CD14-positive monocyte (primary cell): ENCODE measurements around the genes CIB4 and EMILIN1.

GRCh38 chr2:25810121-25810984 is 67.9 kb downstream of the ASXL2 start:
- CAGE, long polyA plus RNA, result no peak

DNA sequence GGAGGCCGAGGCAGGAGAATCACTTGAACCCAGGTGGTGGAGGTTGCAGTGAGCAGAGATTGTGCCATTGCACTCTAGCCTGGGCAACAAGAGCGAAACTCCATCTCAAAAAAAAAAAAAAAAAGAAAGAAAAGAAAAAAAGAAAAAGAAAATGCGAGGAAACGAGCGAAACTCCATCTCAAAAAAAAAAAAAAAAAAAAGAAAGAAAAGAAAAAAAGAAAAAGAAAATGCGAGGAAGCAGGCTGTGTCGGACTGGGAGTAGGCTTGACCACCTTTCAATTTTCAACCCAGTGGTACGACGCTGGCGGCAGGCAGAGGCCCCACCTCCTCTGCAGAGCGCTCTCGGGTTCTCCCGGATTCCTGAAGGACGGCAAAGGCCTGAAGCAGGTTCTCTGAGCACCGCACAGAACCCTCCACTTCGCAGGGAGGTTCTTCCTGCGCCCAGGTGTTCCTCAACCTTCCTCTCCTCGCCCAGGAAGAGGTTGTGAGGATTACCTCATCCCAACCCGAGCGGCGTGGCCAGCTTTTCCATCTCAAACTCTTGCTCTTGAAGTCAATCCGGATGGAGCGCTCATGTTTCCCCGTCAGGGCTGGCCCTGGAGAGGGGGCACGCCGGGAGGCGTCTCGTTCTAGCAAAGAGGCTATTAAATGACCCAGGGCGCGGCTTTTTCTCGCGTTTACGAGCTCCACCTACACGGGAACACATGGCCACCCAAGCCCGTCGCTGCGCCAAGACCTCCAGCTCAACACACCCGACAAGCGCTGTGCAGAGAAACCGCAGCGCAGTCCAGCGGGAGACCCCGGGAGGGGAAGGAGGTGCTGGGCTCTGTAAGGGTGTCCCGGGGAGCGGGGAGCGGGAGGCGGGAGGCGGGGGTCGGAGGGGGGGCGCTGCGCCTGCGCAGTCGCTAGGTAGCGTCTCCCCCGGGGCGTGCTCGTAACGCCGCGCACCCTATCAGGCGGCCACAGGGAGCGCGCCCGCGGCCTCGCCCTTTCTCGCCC is 659 bp upstream of the RAB10 start:
- CAGE, long polyA plus RNA, result no peak

GRCh38 chr2:26059540-26060038 is 25.7 kb downstream of the RAB10 start:
- CAGE, long polyA plus RNA, result no peak

GRCh38 chr2:26088961-26089409 is 55.1 kb downstream of the RAB10 start:
- CAGE, long polyA plus RNA, result no peak

DNA sequence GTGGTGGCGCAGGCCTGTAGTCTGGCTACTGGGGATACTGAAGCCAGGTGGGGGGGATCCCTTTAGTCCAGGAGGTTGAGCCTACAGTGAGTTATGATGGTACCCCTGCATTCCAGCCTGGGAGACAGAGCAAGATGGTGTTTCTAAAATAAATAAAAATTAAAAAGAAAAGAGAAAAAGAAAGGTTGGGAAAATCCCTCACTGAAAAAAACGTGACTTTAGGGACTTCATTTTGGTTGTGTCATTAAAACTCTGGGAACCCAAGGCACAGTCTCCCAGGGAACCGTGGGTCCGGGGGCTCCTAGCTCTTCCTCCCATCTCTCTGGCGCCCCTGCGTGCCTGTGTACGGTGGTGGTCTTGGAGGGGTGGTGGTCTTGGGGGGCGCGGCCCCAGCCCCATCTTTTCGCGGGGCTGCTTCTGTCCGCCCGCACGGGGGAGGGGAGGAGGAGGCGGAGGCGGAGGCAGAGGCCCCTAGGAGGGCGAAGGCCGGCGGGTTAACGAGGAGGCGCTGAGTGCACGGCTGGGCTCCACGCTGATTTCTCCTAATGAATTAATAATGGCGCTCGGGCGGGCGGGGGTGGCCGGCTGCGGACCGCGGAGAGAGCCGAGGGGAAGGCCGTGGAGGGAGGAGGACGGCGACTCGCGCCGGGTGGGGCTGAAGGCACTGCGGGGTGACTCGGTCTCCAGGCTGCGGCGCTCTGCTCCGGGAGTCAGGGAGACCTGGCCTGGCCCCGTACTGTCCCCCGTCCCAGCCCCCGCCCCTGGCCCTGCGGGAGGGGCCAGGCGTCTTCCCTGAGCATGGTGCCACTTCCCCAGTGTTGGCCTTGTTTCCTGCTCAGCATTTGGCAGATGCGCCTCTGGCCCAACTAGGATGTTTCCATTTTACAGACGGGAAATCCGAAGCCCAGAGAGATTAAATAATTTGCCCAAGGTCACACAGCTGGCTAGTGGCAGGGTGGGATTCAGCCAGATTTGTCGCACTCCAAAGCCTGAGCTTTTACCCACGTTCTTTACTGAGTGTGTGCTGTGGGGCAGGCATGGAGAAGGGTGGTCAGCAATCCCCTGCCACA is 5.9 kb downstream of the GAREM2 start:
- CAGE, long polyA plus RNA, result no peak

DNA sequence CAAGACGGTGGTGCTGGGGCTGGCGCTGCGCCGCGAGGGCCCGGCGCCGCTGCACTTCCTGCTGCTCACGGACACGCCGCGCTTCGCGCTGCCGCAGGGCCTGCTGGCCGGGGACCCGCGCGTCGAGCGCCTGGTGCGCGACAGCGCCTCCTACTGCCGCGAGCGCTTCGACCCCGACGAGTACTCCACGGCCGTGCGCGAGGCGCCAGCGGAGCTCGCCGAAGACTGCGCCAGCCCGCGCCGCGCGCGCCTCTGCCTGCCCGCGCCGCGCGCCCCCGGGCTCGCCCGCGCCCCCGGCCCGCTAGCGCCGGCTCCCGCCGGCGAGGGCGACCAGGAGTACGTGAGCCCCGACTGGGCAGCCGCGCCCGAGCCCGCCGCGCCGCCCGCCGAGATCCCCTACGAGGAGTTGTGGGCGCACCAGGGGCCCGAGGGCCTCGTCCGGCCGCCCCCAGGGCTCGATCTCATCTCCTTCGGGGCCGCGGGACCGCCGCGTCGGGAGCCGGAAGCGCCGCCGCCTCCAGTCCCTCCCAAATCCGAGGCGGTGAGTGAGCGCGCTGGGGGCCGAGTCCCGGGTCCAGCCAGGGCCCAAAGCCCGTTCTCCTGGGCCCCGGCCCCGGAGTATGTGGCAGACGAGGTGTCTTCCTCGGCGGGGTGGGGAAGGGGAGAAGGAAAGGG is 12.0 kb downstream of the GAREM2 start:
- CAGE, long polyA plus RNA, result no peak

DNA sequence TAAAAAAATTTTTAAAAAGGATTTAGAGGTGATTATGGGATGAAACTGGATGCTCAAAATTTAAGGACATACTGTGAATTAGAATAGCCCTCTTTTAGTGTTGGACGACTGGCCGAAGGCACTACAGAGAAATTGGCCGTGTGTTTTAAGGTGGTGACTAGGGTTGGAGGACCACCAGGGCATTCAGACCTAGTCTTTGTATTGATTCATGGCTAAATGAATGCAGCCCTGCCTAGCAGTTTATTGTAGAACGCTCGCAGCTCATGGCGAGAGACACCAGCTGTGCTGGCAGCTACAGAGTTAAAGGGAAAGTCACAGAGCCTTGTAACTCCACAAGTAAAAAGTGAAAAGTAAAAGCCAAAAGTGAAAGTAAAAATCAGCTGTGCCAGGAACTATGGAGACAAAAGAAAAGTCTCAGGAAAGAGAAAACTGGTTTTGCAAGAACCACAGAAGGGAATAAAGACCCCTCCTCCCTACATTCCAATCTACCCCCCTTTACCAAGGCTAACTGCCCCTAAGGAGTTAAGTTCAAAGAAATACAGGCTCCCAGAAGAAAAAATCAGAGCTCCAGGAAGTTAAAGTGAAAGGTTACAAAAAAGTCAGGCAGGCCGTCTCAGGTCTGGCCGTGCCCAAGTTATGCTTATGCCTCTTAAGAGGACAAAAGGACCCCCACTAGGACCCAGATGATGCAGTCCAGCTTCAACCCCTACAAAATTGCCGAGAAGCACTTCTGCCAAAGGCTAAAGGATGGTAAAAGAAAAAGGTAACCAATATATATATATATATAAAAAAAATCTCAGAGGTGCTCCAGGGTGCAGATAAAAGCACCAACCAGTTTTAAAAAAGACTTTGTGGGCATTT is 46.3 kb upstream of the SELENOI start:
- CAGE, long polyA plus RNA, result no peak

GRCh38 chr2:26382485-26382753 is 19.3 kb upstream of the DRC1 start:
- CAGE, long polyA plus RNA, result no peak

DNA sequence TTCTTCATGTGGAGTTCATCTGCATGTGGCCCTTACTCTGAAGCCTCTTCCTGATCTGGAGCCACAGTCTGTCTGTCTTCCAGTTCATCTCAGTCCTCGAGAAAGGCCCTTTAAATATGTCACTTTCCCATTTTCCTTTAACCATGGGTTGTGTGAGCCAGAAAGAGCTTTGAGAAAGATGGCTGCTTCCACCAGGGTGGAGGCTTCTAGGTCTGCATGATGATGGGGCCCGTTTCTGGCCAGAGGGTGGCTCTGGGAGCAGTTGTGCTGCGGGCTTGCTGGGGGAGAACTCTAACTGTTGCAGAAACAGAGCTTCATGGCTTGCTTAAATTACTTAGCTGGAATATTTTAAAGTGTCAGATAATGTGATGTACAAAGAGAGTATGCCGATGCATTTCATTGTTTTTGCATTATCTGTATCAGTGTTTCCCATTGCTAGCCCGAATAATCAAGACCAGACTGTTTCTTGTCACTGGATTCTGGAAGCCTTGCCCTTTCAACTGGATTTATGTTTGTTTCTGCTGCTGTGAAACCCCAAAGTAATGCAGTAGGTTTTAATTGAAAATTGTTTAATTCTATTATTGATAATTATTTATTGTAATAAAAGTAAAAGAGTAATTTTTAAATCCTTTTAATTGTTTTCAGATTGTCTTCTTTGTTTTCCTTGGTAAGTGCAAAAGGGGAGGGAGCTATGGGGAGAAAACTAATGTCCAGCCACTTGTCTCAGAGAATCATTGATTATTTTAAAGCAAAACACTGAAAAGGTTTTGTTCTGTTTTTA is 6.3 kb upstream of the DRC1 start:
- CAGE, long polyA plus RNA, result no peak

DNA sequence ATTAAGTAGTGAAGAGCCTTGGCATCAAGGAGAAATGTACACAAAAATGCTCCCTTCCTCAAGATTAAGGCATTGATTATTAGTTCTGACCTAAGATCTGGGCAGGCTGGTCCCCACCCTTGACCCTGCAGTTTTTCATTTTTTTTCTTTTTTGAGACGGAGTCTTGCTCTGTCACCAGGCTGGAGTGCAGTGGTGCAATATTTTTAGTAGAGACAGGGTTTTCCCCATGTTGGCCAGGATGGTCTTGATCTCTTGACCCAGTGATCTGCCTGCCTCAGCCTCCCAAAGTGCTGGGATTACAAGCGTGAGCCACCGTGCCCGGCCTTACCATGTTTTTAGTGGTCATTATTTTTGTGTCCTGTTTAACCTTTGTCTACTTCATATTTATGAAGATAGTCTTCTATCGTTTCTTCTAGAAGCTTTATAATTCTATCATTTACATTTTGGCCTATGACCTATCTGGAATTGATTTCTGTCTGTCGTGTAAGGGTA is 14.4 kb downstream of the DRC1 start:
- CAGE, long polyA plus RNA, result no peak

- CAGE, long polyA plus RNA, result no peak
Observed at GRCh38 chr2:26456363-26457156, 54.8 kb downstream of the DRC1 start.

GRCh38 chr2:26472644-26472955 is 70.9 kb downstream of the DRC1 start:
- CAGE, long polyA plus RNA, result no peak

GRCh38 chr2:26495585-26496264 is 62.8 kb downstream of the OTOF start:
- CAGE, long polyA plus RNA, result no peak

- CAGE, long polyA plus RNA, result no peak
Observed at GRCh38 chr2:26630980-26631340, 10.2 kb downstream of the CIB4 start.

DNA sequence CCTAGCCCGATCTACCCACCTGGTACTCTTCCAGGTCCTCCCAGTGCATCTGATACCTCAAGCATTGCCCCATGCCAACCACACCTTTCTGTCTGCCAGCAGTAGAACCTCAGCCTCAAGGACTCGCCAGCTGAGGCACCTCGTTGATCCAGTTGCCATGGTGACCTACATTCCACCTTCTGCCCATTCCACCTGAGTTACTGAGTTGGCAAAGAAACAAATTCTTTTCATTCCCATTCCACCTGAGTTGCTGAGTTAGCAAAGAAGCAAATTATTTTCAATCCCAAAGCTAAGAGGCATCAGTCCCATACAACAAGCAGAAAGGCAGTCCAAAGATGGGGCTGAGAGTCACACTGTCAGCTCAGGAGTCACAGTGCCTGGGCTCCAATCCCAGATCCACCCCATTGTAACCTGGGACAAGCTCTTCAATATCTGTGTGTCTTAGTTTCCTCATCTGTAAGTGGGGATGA is at the start of gene CIB4:
Gene CIB4, minus strand, starts transcription at position 125 of the 470 bp plus-strand sequence.
- CAGE, long polyA plus RNA, result no peak

- CAGE, long polyA plus RNA, result no peak
Observed at GRCh38 chr2:26691209-26691767, 1.2 kb upstream of the KCNK3 start.

DNA sequence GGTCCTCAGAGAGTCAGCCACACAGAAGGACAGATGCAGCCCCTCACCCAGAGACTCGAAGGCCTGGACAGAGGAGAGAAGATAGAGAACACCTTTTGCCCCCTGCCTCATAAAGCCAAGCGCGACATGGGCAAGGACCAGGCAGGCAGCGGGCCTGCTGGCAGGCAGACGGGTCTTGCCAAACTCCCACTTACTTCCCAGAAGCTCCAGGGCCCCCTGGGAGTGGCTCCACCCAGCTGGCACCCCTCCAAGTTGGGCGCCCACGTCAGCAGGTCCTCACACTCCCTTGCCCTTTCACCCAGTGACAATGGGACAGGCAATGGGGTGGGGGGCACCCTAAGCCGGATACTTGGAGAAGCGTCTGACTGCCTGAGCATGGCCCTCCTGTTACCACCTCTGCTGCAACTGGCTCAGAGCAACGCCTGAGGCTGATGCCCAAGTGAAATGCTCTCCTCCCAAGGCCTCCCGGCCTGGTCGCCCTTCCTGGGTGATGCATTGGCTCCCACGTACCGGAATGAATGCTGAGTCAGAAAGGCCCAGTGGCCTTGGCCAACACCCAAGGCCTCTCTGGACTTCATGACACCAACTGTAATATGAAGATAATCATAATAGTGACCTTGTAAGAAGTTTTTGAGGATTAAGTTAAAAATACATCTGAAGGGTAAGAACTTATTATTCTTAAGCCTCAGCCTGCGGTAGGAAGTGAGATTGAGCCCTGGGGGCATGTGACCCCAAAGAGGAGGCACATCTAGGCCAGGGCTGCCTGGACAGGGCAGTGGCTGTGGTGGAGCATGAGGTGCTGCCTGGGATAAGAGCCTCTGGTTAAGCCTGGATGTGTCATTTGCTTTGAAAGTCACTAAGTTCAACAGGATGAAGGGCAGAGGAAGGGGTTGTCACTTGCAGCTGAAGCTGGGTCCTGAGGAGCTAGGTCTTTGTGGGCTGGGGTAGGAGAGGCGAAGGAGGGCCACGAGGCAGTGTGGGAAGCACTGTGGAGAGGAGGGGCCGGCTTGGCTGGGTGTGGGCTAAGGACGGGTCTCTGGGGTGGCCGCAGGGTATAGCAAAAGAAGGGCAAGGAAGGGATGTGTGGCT is 31.7 kb downstream of the KCNK3 start:
- CAGE, long polyA plus RNA, result no peak

- CAGE, long polyA plus RNA, result no peak
Observed at GRCh38 chr2:26991609-26992178, 21.3 kb downstream of the MAPRE3 start.

DNA sequence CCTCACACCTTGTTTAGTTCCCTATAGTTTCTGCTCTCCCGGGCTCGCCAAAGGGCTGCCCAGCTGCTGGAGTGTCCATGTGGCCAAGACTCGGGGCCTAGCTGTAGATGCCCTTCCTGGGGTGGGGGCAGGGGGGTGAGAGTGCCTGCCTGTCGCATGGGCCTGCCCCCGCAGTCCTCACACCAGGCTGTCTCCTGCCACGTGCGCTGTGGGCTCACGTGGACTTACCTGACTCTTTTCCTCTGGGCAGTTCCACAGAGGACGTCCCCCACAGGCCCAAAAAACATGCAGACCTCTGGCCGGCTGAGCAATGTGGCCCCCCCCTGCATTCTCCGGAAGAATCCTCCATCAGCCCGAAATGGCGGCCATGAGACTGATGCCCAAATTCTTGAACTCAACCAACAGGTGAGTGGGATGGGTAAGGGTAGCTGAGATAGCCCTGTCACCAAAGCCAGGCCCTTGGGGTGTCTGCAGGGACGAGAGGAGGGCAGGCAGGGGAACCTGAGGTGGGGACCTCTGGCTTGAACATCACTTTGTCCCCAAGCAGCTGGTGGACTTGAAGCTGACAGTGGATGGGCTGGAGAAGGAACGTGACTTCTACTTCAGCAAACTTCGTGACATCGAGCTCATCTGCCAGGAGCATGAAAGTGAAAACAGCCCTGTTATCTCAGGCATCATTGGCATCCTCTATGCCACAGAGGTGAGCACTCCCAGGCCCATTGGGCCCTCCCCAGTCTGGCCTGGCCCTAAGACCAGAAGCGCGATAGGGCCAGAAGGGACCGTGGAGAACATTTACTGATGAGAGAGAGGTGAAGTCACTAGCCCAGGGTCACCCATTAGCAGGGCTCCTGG is 7.2 kb upstream of the TMEM214 start:
- CAGE, long polyA plus RNA, result no peak

DNA sequence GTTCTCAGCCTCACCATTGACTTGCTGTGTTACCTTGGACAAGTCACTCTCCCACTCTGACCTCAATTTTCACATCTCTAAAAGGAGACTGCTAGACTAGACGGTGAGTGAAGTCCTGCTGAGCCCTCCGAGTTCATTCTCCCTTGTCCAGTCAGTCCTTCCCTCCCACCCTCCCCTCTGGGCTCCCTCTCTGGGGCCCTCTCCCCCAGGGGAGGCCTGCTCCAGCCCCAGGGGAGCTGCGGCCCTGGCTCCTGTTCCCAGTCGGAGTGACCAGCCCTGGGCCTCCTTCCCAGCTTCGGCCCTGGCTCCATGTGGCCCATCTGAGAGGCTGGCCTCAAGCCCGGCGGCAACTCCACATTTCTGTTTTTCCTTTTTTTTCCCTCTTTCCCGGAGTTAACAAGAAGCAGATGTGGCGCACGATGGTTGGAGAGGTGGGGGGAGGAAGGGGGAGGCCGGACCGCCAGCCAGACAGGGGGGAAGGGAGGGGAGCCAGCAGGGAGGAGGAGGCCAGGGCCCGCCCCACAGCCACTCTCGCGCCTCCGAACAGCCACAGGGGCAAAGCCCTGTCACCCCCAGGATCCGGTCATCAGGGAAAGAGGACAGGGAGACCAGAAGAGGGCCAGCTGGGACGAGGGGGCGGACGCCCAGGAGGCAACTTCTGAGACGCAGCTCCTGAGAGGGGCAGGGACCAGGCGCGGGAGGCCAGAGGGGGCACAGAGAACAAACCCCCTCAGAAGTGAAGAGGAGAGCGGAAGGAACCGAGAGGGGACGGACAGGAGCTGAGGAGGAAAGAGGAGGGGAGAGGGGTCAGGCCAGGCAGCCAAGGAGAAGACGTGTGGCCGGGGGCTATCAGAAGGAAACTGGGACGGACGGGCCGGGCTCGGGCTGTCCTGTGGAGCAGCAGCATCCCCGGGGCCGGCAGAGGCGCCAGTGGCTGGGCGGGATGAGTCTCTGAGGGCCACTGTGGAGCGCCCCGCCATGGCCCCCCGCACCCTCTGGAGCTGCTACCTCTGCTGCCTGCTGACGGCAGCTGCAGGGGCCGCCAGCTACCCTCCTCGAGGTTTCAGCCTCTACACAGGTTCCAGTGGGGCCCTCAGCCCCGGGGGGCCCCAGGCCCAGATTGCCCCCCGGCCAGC is at the start of gene EMILIN1:
Gene EMILIN1, plus strand, starts transcription at position 528 of the 1,136 bp plus-strand sequence.
- CAGE, long polyA plus RNA, result no peak